ENCODE measurements around the genes TIMP4 and MKRN2OS.

GRCh38 chr3:12158080-12159176, at the start of gene TIMP4:
TSS of gene TIMP4 (minus strand) at chr3:12158912.
- PRO-cap, 2 experiments: peak in 2 of 2 experiments; most common plus-strand start chr3:12158660 (in 2); most common minus-strand start chr3:12158484 (in 2)

- PRO-cap, 2 experiments: no peak in any of the 2 experiments
Observed at GRCh38 chr3:12322803-12323502, 34.1 kb downstream of the PPARG start.

DNA sequence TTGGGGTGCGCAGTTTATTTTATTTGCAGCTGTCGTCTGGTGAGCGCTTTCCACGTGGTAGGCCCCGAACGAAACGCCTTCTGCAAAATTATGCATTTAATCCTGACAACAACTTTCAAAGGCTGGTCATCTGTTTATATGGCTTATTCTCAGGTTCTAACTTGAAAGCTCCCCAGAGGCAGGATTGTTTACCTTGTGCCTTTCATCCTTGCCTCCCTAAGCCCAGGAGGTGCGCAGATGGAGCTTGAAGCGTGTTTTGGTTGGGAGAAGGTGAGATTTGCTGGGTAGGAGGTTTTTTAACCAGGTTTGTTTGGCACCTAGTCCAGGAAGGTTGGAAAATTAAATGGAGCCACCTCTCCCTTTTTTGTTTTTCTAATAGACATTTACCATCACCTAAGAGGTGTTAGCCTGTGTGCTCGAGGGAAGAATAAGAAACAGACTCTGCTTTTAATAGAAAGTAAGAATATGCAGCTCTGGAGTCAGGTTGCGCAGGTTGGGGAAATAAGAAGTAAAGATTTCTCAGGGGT, 705 bp downstream of the TSEN2 start:
- PRO-cap, 2 experiments: no peak in any of the 2 experiments

DNA sequence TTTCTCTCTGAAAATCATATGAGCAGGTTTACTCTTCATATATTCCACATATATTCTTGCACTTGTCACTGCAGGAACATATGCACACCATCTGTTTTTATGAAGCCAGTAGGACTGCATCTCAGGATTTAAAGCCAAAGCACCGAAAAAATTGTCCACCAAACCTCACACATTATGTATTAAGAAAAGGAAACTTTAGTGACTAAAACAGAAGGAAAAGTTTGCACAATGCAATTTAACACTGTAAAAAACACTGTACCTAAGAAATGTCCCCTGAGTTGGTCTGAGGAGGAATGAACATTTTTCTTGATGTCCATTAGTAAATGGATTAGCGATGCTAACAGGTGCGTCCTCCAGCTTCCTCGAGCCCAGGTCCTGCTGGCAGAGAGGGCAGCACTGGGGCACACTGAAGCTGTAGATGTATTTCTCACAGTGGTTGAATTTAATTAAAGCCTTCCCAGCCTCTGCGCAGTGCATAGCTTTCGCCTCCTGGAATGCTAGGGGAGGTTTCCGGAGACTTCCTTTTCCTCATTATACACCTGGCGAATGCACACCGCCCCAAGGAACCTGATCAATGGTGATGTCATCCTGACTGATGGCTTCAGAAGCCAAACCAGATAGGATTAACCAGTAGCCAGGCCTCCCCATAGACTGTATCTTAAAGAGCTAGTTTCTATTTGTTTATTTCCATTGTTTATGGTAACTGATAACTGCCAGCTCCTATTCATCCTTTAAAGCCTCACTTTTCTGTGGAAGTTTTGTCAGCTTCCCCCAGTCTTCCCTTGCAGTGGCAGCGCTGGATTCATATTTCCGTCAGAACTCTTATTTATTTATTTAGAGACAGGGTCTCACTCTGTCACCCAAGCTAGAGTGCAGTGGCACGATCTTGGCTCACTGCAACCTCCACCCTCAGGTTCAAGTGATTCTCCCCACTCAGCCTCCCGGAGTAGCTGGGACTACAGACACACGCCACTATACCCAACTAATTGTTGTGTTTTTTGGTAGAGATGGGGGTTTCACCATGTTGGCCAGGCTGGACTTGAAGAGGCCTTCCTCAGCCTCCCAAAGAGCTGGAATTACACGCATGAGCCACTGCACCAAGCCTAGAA, at the start of gene MKRN2OS:
MKRN2OS (minus strand) TSS at position 512 of the 1,109 bp plus-strand sequence.
- PRO-cap, 2 experiments: no peak in any of the 2 experiments

GRCh38 chr3:12560415-12561361, 3.8 kb downstream of the MKRN2 start:
- PRO-cap, 2 experiments: no peak in any of the 2 experiments

- PRO-cap, 2 experiments: no peak in any of the 2 experiments
Observed at GRCh38 chr3:12582878-12583160, 25.9 kb downstream of the MKRN2 start.

DNA sequence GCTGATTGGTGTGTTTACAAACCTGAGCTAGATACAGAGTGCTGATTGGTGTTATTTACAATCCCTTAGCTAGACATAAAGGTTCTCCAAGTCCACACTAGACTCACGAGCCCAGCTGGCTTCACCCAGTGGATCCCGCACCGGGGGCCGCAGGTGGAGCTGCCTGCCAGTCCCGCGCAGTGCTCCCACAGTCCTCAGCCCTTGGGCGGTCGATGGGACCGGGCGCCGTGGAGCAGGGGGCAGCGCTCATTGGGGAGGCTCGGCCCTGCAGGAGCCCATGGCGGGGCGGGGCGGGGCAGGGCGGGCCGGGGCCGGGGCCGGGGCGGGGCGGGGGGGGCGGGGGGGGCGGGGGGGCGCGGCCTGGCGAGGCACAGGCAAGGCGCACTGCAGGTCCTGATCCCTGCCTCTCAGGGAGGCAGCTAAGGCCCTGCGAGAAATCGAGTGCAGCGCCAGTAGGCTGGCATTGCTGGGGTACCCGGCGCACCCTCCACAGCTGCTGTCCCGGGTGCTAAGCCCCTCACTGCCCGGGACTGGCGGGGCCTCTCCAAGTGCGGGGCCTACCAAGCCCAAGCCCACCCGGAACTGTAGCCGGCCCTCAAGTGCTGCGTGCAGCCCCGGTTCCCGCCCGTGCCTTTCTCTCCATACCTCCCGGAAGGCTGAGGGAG, 9.7 kb upstream of the TMEM40 start:
- PRO-cap, 2 experiments: no peak in any of the 2 experiments

- PRO-cap, 2 experiments: no peak in any of the 2 experiments
Observed at GRCh38 chr3:12868381-12868912, 27.1 kb upstream of the RPL32 start.

DNA sequence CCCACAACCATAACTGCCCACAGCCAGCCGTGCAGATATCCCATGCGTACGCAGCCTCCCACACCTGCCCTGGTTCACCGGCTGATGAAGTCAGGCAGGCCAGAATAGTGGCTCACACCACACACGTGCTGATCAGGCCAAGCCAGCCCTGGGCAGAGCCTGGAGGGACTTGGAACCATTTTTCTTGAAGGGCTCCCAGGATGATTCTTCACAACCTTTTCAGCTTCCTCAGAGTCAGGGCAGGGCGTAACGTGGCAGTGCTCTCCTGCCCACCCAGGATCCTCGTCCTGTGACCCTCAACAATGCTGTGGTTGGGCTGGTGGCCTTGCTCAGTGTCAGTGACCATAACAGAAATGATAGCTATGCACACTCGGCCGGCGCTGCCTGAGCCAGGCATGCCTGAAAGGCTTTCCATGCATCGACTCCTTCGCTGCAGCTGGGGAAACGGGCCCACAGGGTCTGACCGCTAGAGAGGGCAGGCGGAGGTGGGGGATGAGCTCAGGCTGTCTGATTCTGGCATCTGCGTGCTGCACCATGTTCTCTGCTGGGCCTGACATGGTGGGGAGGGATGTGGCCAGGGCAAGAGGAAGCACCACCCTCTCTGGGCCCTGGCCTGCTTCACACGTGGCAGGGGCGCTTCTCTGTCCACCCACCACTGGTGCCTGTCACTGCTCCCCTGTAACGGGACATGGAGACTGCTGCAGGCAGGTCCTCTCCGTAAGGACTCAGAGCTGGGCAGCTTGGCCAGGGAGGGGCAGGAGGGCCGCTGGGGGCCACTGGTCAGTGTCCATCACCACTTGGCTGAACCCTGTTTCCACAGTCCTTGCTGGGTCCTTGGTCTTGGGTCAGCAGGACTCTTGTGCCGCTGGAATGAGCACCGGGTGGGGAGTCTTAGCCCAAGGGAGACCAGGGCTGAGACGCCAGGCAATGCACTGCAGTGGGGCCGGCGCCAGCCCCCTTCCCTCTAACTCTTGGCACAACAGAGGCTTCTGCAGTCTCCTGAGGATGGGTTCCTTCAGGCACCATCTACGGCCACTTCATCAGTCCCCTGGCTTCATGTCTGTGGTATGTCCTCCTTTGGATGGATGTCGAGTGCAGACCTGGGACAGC, 64.1 kb upstream of the RPL32 start:
- PRO-cap, 2 experiments: no peak in any of the 2 experiments

GRCh38 chr3:12915451-12915863, 74.1 kb upstream of the RPL32 start:
- PRO-cap, 2 experiments: no peak in any of the 2 experiments

GRCh38 chr3:12931178-12931844, 89.9 kb upstream of the RPL32 start:
- PRO-cap, 2 experiments: peak in 1 of 2 experiments; most common plus-strand start chr3:12931578 (in 1); most common minus-strand start chr3:12931460 (in 1)

DNA sequence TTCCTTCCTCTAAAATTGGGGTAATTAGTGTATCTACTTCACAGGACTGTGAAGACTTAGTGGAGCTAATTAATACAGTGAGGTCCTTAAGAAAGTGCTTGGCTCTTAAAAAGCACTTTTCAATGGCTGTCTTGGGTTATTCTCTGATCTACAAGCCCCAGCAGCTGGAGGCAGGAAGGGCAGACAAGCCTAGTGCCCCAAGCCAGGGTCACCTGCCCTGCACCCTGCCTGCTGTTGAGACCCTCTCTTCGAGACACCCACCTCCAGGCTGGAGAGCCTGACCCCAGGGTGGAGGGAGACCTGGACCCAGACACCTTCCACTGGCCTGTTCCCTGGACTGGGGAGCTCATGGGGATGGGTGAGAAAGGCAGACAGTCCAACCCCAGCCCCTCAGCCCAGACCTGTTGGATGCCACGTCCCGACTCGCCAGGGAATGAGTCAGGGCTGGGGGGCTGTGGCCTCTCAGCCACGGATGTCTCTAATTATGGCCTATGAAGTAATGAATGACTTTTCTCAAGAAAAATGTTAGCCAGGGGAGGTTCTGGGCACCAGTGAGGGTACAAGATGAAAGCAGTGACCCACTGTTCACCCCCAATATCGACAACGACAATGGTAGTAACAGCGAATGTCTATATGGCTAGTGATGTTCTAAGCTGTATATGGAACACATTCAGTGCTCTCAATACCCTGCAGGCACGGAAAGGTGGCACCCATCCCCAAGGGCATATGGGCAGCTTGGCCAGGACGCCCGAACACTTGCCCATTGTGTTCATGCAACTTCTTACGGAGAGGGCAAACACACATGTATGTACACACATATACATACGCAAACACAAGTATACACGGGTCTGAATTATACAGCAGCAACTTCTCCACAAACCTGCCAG, 107.0 kb upstream of the RPL32 start:
- PRO-cap, 2 experiments: no peak in any of the 2 experiments

DNA sequence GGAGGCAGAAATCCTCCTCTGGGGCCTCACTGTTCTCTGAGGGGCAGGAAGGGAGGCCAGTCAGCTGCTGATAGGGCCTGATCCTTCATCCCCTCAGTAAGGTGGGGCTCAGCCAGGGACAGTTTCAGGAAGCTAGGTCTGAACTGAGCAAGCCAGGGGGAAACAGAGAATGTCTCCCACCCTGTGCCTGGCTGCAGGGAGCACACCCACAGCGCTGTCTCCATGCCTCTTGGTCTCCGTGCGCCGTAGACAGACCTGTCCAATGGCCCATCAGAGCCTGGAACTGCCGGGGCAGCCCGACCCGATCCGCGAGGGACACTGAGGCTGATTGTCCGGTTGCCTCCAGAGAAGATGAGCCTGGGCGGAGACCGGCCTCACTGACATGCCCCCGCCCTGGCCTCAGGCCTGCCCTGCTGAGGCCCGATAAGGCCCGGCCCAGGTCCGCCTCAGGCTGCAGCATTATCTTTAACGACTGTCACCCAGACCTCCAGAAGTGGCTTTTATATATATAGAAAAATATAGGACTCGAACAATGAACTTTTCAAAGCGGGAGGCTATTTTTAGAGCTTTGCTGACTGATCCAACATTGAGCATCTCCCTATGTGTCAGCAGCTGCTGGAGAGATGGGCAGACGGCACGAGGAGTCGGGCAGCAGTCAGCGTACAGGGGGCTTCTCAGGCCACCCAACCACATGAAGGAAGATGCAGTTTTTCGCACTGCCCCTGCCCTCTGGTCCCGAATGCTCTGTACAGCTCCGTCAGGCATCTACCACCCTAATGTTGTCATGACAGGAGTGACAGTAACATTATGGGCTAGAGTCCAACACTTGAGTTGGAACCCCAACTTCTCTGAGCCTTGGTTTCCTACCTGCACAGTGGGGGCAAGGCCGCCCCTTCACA, 111.9 kb upstream of the RPL32 start:
- PRO-cap, 2 experiments: no peak in any of the 2 experiments

- PRO-cap, 2 experiments: peak in 2 of 2 experiments; most common plus-strand start chr3:12992809 (in 2); most common minus-strand start chr3:12992722 (in 1)
Observed at GRCh38 chr3:12992404-12992983, 80.7 kb downstream of the IQSEC1 start.

GRCh38 chr3:12998957-12999799, 74.1 kb downstream of the IQSEC1 start:
- PRO-cap, 2 experiments: no peak in any of the 2 experiments

DNA sequence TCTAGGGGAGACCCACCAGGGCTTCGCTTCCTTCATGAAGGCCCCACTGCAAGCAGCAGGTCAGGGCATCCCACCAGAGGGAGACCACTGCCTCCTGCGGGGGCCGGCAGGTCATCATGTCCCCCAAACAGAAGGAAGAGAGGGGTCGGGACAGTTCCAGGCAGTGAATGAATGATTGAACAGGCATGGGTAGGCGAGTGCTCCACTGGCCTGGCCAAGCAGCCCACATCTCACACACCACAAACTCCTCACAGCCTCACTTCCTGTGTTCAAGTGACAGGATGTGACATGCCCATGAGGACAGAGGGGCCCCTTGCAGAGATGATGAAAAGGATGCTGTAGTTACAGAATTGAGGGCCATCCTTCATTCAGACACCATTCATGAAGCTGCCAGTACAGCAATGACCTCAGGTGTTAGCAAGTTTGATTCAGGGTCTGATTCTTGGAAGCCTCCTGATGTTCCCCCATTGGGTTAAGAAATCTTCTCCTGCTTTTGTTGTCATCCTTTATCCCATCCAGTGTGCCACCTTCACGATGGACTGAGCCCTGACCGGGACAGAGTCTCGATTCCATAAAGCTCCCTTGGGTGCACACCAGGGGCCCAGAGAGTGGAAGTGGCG, 3.7 kb downstream of the IQSEC1 start:
- PRO-cap, 2 experiments: no peak in any of the 2 experiments

- PRO-cap, 2 experiments: no peak in any of the 2 experiments
Observed at GRCh38 chr3:13262476-13262740, 157.7 kb downstream of the NUP210 start.

GRCh38 chr3:13277867-13278261, 142.3 kb downstream of the NUP210 start:
- PRO-cap, 2 experiments: no peak in any of the 2 experiments

GRCh38 chr3:13352721-13353262, 67.3 kb downstream of the NUP210 start:
- PRO-cap, 2 experiments: no peak in any of the 2 experiments

GRCh38 chr3:13461450-13461804, 18.7 kb upstream of the HDAC11 start:
- PRO-cap, 2 experiments: no peak in any of the 2 experiments